Right ventricle myocardium (tissue), 1 donor: ENCODE measurements around a stretch of chr1.

DNA sequence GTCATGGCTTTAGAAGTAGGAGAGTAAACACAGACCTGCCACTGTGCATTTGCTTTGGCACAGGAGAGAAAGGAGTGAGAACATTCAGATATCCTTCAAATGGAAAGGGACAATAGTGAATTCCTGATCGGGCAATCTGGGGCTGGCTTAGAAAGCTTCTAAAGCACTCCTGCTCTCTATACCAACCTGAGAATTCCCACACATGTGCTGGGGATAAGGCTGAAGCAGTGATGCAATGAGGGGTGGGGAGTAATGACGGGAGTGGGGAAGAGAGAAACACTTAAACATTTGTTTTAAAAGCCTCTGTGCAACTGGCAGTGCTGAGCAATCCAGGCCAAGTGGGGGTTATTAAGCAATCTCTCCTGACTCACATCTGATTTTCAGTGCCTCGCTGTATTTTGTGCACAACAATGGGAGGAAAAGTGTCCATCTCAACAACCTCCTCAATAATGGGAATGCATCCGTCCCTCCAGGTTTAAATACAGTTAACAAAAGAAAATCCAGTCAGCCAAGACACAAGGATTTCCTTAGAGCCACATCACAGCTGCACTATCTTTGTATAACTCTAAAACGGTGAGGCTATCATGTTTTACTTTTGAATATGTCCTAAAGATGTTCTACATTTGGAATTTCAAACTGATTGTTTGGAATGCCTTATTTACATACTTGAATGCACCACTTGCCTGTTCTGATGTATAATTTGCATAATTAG is 108.7 kb downstream of the KIAA0319L start:
- PRO-cap, 2 experiments, result no peak in any of the 2 experiments

DNA sequence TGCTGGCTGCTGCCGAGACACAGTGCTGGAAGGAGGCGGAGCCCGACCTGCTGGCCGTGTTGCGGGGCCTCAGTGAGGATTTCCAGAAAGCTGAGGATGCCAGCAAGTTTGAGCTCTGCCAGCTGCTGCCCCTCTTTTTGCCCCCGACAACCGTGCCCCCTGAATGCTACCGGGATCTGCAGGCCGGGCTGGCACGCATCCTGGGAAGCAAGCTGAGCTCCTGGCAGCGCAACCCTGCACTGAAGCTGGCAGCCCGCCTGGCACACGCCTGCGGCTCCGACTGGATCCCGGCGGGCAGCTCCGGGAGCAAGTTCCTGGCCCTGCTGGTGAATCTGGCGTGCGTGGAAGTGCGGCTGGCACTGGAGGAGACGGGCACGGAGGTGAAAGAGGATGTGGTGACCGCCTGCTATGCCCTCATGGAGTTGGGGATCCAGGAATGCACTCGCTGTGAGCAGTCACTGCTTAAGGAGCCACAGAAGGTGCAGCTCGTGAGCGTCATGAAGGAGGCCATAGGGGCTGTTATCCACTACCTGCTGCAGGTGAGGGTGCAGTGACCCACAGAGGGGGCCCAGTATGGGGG is 3.2 kb downstream of the NCDN start:
- PRO-cap, 2 experiments, result no peak in any of the 2 experiments

DNA sequence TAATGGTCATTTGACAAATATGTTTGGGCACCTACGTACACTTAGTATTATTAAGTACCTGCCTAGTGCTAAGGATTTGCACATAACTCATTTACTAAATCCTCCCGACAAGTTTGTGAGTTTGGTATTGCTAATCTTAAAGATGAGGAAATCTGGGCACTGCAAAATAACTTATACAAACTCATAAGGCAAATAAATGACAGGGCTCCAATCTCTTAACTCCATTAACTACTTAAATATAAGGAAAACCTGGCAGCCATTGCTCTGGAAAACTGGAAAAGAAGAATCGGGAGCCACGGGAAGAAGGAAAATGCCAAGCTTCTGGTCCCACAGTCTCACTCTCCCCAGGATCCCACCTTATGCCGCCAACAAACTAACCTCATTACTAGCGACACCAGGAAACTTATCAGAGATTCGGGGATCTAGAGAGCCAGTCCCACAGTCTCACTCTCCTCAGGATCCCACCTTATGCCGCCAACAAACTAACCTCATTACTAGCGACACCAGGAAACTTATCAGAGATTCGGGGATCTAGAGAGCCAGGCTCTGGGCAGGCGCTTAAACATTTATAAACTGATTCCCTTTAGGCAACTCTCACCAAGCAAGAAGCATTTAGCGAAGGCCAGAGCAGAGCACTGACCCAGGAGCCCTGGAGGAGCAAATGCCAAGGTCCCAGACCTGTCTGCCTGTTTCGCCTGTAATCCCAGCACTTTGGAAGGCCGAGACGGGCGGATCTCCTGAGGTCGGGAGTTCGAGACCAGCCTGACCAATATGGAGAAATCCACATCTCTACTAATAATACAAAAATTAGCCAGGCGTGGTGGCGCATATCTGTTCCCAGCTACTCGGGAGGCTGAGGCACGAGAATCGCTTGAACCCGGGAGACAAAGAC is 844 bp downstream of the PSMB2 start:
- PRO-cap, 2 experiments, result no peak in any of the 2 experiments

DNA sequence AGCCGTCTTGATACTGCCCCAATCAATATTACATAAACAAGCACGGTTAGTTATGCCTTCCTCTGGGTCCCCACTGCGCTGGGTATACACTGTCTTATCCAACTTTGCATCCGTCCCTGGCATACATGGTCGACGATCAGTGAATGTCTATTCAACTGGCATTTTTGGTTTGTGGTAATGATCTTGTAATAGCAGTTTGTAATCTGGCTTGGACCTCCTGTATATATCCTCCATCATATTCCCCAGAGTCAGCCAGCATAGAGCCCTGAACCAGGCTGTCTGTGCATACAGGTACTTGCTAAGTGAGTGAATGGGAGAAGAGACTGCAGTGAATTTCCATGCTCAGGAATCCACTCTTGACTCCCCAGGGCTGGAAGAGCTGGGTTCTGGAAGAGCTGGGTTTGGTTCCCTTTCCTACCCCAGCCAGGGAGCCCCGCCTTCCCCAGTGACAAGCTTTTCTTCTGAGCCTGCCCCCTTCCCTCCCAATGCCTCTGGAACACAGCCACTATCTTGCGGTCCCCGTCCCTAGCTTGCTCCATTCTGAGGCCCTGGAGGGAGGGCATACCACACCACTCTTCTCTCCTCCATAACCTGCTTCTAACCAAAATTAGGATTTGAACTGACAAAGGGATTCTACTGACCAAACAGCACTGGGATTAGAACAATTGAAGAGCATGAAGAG is 992 bp downstream of the C1orf216 start:
- PRO-cap, 2 experiments, result peak in 1 of 2 experiments; most common plus-strand start position 538 of the sequence (in 1)

- PRO-cap, 2 experiments, result no peak in any of the 2 experiments
Observed at GRCh38 chr1:35920329-35921314, 10.3 kb upstream of the AGO3 start.

GRCh38 chr1:35926582-35927388 is 4.1 kb upstream of the AGO3 start:
- PRO-cap, 2 experiments, result no peak in any of the 2 experiments

- PRO-cap, 2 experiments, result no peak in any of the 2 experiments
Observed at GRCh38 chr1:35928600-35929779, 1.9 kb upstream of the AGO3 start.

GRCh38 chr1:36084713-36085020 is 773 bp downstream of the TEKT2 start:
- PRO-cap, 2 experiments, result no peak in any of the 2 experiments

GRCh38 chr1:36099658-36100162 is 11.0 kb downstream of the ADPRS start:
- PRO-cap, 2 experiments, result no peak in any of the 2 experiments

GRCh38 chr1:36150628-36151451 is 1.6 kb upstream of the TRAPPC3 start:
- PRO-cap, 2 experiments, result peak in 2 of 2 experiments; most common plus-strand start chr1:36151070 (in 1); most common minus-strand start chr1:36150929 (in 1)

GRCh38 chr1:36151941-36152311 is 2.6 kb upstream of the TRAPPC3 start:
- PRO-cap, 2 experiments, result no peak in any of the 2 experiments

GRCh38 chr1:36187732-36188451 is 31.9 kb downstream of the MAP7D1 start:
- PRO-cap, 2 experiments, result peak in 1 of 2 experiments; most common minus-strand start chr1:36188017 (in 1)

DNA sequence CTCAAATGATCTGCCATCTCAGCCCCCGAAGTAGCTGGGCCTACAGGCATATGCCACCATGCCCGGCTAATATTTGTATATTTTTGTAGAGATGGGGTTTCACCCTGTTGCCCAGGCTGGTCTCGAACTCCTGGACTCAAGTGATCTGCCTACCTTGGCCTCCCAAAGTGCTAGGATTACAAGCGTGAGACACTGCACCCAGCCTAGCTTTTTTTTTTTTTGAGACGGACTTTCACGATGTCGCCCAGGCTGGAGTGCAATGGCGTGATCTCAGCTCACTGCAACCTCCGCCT is 34.1 kb downstream of the MAP7D1 start:
- PRO-cap, 2 experiments, result no peak in any of the 2 experiments

GRCh38 chr1:36200007-36200710 is 24.1 kb upstream of the THRAP3 start:
- PRO-cap, 2 experiments, result peak in 2 of 2 experiments; most common plus-strand start chr1:36200538 (in 2); most common minus-strand start chr1:36200119 (in 1)

DNA sequence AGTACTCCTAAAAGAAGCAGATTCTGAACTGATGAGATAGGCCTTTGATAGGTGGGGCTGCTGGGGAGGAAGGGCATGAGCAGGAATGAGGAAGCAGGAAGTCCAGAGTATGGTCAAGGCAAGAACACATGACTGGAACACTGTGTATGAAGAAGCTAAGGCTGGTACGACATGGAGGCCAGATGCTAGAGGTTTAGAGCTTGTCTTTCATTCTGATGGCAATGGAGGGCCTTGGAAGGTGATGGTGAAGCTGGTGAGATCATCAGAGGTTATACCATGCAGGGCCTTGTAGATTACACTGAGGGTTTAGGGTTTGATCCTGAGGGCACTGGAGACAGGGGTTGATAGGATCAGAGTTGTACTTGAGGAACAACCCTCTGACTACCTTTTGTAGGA is 11.4 kb upstream of the THRAP3 start:
- PRO-cap, 2 experiments, result no peak in any of the 2 experiments

DNA sequence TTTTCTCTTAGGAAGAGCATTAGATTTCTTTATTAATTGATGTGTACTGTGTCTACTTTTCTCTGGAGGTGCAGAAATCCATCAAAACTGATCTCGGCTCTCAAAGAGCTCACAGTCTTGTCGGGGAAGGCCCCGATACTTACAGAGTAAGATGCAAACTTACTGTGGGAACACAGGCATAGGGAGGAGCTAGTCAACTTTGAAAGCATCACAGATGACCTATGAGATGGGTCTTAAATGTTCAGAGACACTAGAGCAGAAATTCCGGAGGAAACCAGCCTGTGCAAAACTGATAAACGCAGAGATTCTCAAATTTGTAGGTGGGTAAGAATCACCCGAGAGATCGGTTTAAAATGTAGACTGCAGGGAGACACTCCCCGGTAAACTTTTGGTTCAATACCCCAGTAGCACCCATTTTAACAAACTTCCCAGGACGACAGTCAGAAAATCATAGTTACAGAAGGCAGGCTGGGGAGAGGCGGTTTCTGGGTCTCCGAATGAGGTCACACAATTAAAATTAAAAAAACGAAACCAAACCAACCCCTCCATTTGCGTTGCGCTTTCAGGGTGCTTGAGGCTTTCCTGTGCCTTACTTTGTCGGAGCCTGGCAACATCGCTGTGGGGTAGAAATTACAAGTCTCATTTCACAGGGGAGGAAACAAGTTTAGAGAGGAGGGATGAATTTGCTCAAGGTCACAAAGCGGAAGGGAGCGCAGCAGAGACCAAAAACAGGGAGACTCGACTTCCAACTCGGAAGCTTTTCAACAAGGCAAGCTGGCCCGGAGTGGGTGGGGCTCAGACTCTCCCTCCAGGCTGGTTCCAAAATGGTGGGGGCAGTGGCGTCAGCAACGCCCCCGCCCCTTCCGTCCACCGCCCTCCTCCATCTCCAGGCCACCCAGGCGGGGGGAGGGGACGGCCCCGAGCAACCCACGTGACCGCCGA is 653 bp upstream of the THRAP3 start:
- PRO-cap, 2 experiments, result peak in 2 of 2 experiments; most common plus-strand start position 211 of the sequence (in 1); most common minus-strand start position 786 of the sequence (in 2)

GRCh38 chr1:36243188-36243766 is 19.0 kb downstream of the THRAP3 start:
- PRO-cap, 2 experiments, result no peak in any of the 2 experiments

- PRO-cap, 2 experiments, result no peak in any of the 2 experiments
Observed at GRCh38 chr1:36269005-36269835, 36.9 kb upstream of the SH3D21 start.

DNA sequence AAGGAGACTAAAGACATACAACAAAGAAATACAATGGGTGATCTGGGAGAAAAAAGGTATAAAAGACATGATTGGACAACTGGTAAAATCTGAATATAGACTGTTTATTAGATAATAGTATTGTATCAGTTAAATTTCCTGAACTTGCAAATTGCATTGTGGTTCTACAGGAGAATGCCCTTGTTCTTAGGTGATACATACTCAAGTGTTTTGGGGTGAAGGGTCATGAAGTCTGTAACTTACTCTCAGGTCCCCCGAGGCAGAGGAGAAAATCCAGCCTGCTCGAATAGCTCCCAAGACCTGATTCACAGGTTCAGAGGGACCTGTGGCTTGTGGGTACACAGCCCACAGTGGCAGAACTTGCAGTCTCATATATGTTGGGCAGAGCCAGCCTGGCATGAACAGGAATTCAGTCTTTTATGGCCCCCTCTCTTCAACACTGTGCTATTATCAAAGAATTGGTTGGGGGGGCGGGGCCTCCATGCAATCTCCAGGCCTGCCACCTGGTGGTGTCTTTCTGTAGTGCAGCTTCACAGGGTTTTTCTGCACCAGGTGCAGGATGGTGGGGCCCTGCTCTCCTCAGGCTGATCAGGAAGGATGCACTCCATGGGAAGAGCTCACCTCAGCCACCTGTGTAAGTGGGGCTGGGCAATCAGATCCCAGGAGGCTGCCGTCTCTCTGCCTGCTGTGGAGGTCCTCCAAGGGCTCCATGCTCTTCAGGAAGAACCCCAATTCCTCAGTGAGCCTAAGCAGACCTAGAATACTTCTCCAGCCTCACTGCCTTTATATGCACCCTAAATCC is 16.8 kb downstream of the STK40 start:
- PRO-cap, 2 experiments, result no peak in any of the 2 experiments

DNA sequence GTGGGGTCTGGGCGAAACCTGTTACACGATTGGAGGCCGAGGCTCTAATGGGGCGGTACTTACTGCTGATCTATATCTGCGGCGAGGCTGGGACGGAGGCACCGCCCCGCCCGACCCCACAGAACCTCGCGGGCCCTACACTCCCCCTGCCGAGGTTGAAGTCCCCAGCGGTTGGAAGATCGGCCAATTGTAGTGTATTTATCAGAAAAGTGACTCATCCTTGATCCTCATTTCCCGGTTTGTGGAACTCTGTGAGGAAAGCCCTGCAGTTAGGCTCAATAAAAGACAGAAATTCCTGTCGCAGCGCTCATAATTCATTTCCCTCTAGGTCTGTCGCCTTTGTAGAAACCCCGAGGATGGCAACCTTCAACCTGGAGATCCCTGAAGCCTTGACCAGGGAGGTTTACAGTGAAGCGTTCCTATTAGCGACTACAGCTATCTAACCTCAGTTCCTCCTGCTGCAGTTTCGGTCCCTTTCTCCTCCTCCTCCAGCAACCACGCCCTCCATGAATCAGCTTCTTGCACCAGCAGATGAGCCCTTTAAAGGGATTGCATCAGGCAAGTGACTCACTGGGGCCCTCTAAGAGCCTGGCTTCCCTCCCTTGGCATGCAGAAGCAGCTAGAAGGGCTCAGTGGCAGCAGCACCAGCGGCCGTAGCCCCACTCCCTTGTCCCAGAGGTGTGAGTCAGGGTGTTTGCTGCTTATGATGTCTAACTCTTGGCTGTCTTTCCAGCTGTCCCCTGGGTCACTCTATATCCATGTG is 548 bp upstream of the STK40 start:
- PRO-cap, 2 experiments, result peak in 2 of 2 experiments; most common plus-strand start position 119 of the sequence (in 2); most common minus-strand start position 441 of the sequence (in 1)